Mesenchymal stem cell of Wharton's jelly (primary cell): ENCODE measurements around a stretch of chr4.

DNA sequence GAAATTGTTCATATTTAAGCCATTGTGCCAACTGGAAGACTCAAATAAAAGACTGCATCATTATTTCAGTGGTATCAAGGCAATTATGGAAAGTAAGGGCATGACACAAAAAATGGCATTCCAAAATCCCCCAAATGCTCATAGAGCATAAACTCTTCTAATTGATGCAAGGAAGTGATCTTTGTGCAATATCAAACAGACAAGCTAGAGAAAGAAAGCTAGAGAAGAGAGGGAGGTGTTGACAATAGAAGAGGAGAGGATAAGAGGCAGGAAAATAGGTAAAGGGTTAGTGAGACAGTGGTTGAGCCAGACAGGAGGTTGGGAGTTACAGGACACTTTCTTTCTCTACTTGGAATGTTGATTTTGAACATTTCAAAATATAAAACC lies 134.1 kb downstream of the PDGFC start:
- CAGE, long polyA plus RNA: no peak

GRCh38 chr4:156949168-156950116 lies 22.2 kb downstream of the PDGFC start:
- CAGE, long polyA plus RNA: no peak

DNA sequence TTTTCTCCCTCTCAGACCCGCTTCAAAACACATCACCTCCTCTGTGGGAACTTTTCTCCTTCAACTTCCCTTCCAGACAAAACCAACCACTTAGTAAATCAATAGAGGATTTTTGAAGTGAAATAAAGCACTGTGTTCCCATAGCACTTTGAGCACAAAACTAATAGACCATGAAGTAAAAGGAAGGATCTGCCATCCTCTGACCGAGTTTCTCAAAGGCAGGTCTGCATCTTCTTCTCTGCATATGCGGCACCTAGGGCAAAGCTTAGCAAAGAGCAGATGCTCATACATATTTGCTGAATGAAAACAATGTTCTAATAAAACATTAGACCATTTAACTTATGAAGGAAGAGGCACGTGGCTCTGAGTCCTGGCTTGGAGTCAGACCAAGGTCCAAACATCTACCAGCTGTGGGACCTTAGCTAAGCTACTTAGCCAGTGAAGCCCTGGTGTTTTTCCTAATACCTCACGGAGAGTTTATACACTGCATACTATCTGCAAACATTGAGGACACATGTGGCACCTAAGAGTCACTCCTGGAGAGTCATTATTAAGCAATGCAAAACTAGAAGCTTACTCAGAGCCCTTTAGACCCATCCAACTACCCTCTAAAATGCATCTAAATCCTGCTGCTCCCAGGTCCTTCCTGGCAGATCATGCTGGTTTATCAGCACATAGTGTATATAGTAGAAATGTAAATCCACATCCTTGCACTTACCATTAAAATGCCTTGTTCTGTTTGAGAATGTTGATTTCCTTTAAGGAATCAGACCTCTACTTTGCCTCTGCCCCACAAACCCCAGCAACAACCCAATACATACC lies 9.1 kb downstream of the PDGFC start:
- CAGE, long polyA plus RNA: no peak

- CAGE, long polyA plus RNA: no peak
Observed at GRCh38 chr4:156999019-156999701, 27.6 kb upstream of the PDGFC start.

DNA sequence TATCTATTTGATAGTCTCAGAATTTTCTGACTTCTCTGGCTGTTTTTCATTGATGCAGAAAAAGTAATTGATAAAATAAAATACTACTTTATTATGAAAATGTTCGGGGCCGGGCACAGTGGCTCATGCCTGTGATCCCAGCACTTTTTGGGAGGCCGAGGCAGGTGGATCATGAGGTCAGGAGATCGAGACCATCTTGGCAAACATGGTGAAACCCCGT lies 173.3 kb downstream of the GRIA2 start:
- CAGE, long polyA plus RNA: no peak

DNA sequence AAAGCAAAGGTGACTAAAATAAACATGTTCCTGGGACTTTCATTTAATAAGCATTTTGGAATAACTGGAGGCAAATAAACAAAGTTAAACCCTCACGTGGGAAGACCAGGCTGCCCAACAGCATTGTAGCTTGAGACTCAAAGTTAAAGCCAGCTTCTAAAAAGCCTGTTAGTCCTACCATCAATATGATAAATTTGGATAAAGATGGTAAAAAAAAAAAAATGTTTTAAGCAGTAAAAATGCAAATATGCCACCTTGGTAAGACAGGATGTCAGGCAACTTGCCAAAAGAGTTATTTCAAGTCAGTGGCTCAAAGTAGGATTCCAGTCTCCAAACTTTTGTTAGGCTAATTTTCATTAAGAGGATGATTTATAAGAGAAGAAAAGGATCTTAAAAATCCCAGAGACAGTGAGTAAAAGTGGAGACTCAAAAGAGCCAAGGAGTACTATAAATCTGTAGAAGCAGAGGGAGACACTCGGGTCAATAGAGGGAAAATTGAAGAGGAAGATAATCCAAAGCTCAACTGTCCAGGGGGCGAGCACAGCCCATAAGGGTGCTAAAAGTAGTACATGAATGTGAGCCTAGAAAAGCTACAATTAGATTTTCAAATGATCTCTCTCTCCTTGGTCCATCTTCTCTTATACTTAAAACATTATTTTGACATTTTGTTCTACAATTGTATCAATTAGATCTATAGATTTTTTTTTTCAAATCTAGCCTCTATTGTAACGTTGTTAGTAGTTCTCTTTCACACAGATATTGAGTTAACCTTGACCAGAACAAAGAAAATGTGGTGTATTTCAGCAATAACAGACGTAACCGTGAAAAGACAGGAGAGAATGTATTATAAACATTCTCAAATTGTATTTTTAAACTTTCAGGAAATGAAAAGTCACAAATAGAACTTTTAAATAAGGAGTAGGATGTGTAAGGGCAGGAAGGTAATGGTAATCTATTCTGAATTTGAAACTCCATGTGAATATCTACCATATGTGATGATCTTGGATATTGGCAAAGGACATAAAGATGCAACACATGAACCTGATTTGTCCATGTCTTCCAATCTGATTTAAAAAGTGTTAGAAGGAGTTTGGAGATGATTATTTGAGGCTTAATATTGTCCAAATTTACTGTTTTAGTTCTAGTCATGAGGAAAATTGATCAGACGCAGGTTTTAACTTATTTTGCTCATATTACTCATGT lies 47.2 kb downstream of the GASK1B start:
- CAGE, long polyA plus RNA: no peak

DNA sequence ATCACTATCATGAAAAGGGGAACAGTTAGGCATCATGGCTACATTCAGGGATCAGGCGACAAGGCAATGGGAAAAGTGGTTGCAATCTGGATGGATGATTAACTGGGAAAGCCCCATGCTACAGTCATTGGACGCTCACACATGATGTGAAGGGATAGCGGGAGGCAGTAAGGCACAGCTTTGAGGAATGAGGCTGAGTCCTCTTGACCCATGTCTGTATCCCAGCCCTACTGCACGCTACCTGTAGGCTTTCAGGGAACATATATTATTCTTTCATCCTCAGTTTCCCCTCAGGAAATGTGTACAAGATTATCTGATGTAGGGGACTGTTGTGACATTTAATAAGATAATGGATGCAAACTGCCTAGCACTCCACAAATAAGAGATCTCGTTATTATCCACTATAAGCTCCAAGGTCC lies 10.1 kb downstream of the GASK1B start:
- CAGE, long polyA plus RNA: no peak

DNA sequence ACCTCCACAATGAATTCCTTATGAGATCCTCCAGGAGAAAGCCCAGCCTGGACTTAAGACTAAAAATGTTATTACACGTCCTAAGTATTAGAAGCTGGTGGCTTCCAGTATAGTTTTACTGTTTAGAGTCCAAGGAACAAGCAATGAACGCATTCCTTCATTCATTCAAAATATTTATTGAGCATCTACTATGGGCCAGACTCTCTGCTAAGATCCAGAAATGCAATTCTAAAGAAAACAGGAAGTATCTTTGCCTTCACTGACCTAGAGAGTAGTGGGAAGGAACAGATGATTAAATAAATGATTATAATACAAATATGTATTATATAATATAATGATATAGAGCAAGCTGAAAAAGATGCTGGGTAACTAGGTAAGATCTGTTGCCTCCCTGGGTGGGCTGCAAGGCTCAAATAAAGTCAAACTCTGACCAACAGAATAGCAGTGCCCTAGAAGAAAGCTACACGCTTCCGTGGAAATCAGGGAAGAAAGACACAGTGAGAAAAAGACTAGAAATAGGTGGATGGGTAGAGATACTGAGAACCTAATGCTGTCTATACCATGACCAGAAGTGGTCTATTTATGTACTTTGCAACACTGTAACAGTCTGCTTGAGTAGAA lies 5.3 kb downstream of the GASK1B start:
- CAGE, long polyA plus RNA: no peak

GRCh38 chr4:158169828-158170062 lies 3.1 kb downstream of the GASK1B start:
- CAGE, long polyA plus RNA: no peak

- CAGE, long polyA plus RNA: no peak
Observed at GRCh38 chr4:158171115-158171729, 1.6 kb downstream of the GASK1B start.

GRCh38 chr4:158779462-158779872 lies 10.6 kb downstream of the FNIP2 start:
- CAGE, long polyA plus RNA: no peak

DNA sequence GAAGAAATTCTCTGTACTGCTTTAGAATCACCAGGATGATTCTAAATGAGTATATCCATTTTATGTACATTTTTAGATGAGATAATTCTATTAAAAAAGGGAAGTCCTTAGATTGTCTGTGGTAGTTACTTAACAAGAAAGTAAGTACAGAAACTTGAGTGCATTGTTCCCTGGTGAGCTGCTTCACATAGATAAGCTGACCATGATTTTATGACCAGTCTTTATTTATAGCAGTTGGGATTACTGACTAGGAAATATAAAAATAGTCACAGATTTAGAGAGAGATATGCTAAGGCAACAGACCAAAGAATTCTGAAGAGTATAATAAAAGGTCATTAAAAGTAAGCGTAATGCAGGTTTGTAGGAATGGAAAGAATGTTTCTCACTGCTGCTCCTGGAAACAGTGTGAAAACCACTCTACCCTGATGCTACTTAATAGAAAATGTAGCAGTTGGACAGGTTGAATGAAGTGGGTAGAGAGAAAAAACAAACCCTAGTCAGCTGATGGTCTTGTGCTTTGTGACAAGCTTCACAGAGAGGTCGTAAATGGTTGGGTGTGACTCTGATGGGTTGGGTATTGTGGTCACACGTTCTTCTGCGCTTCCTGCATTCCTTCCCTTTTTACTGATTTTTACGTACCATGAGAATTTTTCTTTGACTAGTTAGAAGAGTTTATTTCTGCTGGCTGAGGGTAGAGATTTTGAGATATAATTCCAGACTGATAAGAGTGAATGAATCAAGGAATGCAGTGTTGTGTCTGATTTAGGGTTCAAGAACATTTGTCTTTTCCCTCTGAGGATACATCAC lies 41.2 kb downstream of the FNIP2 start:
- CAGE, long polyA plus RNA: no peak

- CAGE, long polyA plus RNA: no peak
Observed at GRCh38 chr4:158820163-158820981, 51.5 kb downstream of the FNIP2 start.

GRCh38 chr4:158824622-158825285 lies 55.9 kb downstream of the FNIP2 start:
- CAGE, long polyA plus RNA: no peak

GRCh38 chr4:158828942-158829678 lies 60.3 kb downstream of the FNIP2 start:
- CAGE, long polyA plus RNA: no peak

DNA sequence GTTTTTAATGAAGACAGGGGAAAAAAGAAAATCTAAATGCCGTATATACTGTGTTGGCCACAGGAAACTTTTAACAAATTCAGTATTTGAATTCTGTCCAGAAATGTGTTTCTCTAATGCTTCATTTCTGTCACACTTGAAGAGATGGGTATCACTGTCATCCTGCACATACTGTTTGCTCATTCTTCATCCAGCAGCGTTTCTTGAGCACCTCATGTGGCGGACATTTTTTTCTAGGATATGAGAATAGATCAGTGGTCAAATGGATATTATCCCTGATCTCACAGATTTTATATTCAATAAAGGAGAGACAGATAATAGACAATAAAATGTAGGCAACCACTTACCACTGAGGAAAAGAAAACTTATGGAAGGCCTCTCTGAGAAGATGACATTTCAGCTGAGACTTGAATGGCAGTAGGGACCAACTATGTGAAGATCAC lies 74.4 kb downstream of the FNIP2 start:
- CAGE, long polyA plus RNA: no peak

GRCh38 chr4:158915702-158916138 lies 119.3 kb downstream of the C4orf45 start:
- CAGE, long polyA plus RNA: no peak

DNA sequence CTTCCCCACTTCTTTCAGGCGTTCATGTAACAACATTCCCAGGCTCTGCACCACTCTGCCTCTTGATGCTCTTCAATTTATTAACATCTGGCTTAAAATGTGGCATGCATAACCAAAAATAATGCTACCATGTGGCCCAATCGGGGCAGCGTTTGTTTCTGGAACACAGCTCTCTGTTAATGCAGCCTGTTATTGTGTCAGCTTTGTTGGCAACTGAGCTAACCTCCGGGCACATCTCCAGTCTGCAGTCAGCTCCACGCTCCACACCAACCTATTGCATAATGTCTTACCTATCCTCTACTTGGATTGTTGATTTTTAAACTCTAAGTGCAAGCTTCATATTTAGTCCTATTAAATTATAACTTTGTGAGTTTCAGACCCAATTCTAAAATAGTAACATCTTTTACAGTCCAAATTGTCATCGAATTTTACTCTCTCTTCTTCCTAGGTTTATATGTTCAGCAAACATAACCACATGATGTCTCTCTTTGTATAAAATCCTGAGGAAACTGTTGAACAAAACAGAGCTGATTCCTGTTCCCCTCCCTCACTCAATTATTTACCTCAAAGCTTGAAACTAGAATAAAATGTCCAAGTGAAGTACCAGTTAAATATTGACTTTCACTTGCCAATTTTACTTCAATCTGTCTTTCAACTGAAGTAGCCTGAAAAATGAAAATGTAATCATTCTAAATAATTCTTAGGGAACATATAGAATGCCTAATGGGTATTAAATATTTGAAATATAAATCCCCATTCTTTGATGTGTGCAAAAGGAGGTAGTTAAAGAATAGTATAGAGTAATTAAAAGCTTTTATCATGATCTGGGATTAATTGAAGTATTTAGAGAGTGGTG lies 24.3 kb downstream of the C4orf45 start:
- CAGE, long polyA plus RNA: no peak

GRCh38 chr4:159175203-159176135 lies 72.6 kb downstream of the RAPGEF2 start:
- CAGE, long polyA plus RNA: no peak

DNA sequence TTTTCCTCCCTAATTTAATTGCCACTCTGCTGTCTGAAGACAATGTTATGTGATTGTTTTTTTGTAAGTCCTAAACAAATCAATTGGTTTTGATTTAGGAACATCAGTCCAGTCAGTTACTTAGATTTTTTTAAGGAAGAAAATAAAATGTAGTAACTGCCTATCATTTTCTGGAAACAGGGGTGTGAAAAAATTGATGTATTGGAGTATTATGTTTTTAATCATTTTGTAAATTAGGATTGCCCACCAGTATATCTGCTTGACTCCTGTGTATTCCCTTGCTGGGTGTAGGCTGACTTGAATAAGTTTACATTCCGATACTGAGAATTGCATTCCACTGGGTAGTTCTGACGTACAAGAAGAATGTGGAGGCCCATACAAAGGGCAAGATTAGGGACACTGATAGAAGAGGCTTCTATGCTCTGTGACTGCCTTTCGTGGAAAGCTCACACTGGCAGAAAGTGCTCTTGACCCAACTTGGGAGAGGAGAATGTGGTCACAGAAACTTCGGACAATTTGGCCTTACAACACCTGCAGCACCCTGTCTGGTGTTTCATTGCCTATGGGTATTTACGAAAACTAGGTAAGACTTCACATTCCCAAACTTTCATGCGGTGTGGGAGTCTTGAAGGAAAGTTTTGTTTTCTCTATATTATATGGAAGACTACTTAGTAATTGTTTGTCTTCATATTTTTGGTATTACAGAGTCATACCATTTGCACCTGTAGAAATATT lies 126.2 kb downstream of the RAPGEF2 start:
- CAGE, long polyA plus RNA: no peak